Gastroesophageal sphincter (tissue), 4 donors: Measurements from ENCODE around the genes EML5 and CALM1.

DNA sequence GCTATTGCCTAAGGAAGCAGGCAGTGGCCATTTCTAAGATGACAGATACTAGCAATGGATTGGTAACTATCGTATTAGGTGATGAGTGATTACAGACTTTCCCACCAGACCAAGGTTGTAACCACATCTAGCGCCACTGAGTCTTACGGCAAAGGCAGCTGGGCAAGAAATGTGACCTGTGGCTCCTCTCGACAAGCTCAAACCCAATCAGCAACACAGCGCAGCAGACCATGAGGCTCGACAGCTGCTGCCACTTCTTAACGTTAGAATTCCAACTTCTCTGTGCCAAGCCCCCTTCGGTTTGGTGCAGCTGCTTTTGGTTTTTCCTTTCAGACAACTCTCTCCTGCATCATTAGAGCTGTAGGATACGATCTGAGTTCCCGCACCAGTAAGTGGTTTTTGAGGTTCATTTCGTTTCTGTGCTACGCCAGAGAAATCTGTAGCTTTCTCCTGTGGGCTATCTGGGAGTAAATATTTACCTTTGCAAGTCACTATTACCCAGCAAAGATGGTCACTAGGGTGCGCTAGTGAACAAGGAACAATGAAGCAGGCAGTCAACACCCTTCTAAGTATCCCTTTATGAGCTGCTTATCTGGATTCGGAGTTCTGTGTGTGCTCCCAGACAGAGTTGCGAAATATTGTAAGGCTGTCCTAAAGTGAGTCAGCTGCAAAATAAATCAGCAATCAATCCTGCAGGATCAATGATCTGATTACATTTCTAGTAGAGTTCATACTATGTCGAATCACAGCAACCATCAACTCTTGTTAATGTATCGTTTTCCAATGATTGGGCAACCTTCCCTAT is 133.9 kb downstream of the KCNK10 start:
- PRO-cap, result no peak
- RAMPAGE, long total RNA, 4 experiments, result no peak in any of the 4 experiments

GRCh38 chr14:88270737-88271198 is 52.3 kb downstream of the KCNK10 start:
- PRO-cap, result no peak
- RAMPAGE, long total RNA, 4 experiments, result no peak in any of the 4 experiments

DNA sequence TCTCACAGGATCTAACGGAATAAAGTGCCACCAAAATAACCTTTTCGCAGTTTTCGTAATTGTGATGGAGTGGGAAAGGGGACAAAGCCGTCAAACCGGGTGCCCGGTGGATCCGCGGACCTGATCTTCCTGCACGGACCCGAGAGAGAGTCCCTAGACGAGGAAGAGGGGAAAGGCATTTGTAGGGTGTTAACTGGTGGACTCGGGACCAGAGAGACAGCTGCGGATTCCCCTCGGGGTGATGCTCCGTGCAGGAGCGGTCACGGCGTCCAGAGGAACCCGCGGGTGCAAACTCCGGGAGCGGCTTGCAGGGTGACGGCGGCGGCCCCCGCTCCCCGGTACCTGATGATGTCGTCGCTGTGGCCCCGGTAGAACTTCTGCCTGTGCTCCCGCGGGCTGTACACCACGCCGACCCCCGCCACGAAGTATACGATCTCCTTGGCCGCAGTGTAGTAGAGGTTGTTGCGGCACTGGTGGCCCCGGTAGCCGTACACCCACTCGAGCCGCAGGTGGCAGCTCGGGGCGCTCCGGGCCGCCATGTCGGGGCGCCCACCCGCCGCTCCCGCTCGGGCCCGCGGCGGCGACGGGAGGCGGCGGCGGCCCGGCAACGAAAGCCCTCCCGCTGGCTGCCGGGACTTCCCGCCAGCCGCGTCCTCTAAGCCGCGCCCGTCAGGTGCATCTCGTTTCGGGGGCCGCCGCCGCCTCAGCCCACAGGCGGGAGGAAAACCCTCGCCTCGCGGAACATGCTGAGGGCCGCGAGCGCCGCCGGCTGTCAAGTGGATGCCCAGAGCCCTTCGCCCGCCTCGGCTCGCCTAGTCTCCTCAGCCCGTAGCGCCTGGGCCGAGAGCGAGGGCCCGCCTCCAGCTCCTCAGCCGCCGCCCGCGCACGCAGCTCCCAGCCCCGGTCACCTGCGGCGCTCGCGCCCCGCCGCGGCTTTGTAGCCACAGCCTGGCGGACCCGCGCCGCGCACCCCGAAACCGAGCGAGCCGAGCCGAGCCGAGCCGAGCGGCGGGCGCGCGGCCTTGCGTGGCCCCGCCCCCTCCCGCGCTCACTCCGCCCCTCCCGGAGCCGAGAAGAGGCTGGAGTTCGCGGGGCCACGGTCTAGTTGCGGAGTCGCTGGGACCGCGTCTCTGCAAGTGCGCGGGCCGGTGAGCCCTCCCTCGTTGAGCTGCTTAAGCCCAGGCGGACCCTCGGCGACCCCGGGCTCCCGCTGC is at the start of gene EML5:
TSS of gene EML5 (minus strand) at position 989 of the 1,214 bp plus-strand sequence.
- PRO-cap, result bidirectional peak, plus-strand start at position 1,104 of the sequence, minus-strand start at position 910 of the sequence
- RAMPAGE, long total RNA, 4 experiments, result no peak in any of the 4 experiments

DNA sequence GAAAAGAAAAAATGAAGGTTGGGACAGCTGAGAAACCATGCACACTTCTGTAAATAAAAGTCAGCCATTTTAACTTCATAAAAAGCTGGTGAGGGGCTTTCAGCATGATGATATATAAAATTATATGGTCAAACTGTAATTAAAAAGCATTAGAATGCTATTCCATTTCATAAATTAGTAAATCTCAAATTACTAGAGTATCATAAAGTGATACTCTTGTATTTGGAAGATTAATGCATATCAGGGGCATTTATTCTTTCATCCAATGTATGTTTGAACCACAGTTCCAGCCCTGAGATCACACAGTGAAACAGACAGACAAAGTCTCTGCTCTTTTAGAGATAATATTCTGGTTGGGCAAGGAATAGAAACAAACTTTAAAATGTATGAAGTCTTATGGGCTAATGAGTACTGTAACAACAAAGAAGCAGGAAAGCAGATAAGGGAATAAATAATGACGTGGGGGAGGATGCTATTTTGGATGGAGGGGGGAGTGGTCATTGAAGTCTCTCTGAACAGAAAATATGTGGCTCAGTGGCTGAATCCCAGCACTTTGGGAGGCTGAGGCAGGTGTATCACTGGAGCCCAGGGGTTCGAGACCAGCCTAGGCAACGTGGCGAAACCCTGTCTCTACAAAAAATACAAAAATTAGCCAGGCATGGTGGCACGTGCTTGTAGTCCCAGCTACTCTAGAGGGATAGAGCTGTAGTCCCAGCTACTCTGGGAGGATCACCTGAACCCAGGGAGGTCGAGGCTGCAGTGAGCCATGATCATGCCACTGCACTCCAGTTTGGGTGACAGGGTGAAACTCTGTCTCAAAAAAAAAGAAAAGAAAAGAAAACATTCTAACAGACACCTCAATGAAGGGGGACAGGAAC is 21.3 kb downstream of the TTC8 start:
- PRO-cap, result no peak
- RAMPAGE, long total RNA, 4 experiments, result start-site peak on the plus strand in 1 of 4 experiments, centred at position 555 of the sequence, 8 reads per replicate

GRCh38 chr14:89247863-89248511 is 169.0 kb downstream of the FOXN3 start:
- PRO-cap, result no peak
- RAMPAGE, long total RNA, 4 experiments, result no peak in any of the 4 experiments

GRCh38 chr14:89277514-89278197 is 139.4 kb downstream of the FOXN3 start:
- PRO-cap, result no peak
- RAMPAGE, long total RNA, 4 experiments, result no peak in any of the 4 experiments

DNA sequence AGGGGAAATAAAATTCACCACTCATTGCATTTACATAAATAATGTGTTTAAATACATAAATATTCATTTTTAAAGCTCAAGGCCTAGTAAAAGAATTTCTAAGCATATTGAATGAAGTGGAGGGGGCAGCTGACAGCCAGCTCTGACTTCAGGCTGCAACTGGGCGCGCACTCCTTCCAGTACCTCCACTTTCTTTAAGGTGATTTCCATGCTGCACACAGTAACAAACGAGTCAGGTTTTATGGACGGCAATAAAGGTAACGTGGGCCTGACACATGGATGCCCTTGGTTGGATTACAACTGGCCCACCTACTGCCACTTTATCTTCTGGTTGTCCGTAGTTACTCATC is 50.5 kb downstream of the FOXN3 start:
- PRO-cap, result no peak
- RAMPAGE, long total RNA, 4 experiments, result no peak in any of the 4 experiments

DNA sequence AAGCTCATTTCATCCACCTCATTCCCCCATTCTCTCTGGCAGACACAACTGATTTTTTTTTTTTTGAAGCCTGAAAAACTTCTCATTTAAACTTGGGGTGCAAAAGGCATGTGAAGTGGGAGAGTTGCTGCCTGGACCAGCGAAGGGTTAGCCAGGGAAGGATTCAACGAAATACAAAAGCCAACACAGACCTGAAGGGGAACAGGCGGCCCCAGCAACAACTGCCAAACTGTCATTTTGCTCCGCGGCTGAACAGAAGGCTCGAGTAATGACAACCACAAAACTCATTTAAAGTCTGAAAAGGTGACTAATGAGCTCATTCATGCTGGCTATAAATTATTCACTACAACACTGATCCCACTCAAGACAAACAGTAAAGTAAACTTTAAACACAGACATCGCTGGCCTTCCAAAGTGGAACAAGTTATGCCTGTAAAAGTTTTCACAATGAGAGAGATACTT is 12.5 kb upstream of the FOXN3 start:
- PRO-cap, result no peak
- RAMPAGE, long total RNA, 4 experiments, result no peak in any of the 4 experiments

GRCh38 chr14:89458314-89458758 is 41.3 kb upstream of the FOXN3 start:
- PRO-cap, result no peak
- RAMPAGE, long total RNA, 4 experiments, result no peak in any of the 4 experiments

- PRO-cap, result no peak
- RAMPAGE, long total RNA, 4 experiments, result no peak in any of the 4 experiments
Measured at GRCh38 chr14:89481069-89481532, 64.1 kb upstream of the FOXN3 start.

DNA sequence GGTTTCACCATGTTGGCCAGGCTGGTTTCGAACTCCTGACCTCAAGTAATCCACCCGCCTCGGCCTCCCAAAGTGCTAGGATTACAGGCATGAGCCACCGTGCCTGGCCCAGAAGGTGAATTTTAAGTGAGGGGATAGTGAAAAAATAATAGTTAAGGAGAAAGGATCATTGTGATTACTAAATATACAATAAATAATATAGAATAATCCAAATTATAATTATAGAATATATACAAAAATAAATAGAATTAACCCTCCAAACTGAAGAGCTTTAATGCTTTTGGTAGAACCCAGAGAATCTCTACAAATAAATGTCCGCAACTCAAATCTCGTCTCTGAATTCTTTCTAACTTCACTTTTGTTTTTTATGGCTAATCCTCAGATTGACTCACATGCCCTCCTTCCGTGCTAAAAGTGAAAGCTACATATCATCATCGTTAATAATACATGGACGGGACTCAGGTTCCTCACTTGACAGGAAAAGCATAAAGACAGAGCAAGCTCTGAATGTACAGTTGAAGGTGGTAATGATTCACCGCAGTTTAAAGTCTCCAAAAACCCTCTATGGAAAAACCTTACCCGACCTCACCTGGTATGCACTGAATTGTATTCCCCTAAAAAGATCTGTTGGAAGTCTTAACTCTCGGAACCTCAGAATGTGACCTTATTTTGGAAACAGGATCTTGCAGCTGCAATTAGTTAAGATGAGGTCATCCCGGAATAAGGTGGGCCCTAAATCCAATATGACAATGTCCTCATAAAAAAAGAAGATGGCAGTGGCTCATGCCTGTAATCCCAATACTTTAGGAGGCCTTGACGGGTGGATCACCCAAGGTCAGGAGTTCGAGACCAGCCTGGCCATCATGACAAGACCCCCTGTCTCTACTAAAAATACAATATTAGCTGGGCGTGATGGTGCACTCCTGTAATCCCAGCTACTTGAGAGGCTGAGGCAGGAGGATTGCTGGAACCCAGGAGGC is 147.3 kb upstream of the FOXN3 start:
- PRO-cap, result unidirectional peak, plus-strand start at position 470 of the sequence
- RAMPAGE, long total RNA, 4 experiments, result no peak in any of the 4 experiments

- PRO-cap, result no peak
- RAMPAGE, long total RNA, 4 experiments, result no peak in any of the 4 experiments
Measured at GRCh38 chr14:89648445-89649159, 231.6 kb upstream of the FOXN3 start.

DNA sequence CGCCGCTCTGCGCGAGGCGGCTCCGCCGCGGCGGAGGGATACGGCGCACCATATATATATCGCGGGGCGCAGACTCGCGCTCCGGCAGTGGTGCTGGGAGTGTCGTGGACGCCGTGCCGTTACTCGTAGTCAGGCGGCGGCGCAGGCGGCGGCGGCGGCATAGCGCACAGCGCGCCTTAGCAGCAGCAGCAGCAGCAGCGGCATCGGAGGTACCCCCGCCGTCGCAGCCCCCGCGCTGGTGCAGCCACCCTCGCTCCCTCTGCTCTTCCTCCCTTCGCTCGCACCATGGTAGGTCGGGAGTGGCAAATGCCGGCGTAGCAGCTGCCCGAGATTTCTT is at the start of gene CALM1:
TSS of gene CALM1 (plus strand) at position 84 of the 337 bp plus-strand sequence.
- PRO-cap, result bidirectional peak, plus-strand start at position 87 of the sequence, minus-strand start outside the sequence
- RAMPAGE, long total RNA, 4 experiments, result start-site peak on the plus strand in 4 of 4 experiments, centred at positions 89 to 103 of the sequence, 67 to 13,084 reads per replicate

DNA sequence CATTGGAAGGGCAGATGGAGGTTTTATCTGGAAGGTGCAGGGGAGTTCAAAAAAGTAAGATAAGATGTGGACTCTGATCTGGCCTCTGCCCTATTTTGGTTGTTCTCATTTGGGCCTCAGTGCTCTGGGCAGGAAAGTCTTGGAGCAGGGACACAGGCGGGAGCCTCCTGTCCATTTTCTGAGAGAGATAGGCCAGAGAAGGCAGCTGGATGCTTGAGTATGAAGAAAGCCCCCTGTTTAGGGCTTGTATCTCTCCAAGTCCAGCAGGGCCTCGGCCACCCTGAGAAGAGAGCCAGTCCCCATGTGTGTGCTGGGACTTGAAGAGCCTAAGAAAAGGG is 119.7 kb downstream of the CALM1 start:
- PRO-cap, result no peak
- RAMPAGE, long total RNA, 4 experiments, result no peak in any of the 4 experiments

- PRO-cap, result no peak
- RAMPAGE, long total RNA, 4 experiments, result no peak in any of the 4 experiments
Measured at GRCh38 chr14:90536535-90537315, 139.9 kb downstream of the CALM1 start.

GRCh38 chr14:90555632-90556560 is 159.1 kb downstream of the CALM1 start:
- PRO-cap, result bidirectional peak, plus-strand start at chr14:90556118, minus-strand start at chr14:90556083
- RAMPAGE, long total RNA, 4 experiments, result no peak in any of the 4 experiments

- PRO-cap, result no peak
- RAMPAGE, long total RNA, 4 experiments, result no peak in any of the 4 experiments
Measured at GRCh38 chr14:90627352-90628368, 188.6 kb downstream of the TTC7B start.

DNA sequence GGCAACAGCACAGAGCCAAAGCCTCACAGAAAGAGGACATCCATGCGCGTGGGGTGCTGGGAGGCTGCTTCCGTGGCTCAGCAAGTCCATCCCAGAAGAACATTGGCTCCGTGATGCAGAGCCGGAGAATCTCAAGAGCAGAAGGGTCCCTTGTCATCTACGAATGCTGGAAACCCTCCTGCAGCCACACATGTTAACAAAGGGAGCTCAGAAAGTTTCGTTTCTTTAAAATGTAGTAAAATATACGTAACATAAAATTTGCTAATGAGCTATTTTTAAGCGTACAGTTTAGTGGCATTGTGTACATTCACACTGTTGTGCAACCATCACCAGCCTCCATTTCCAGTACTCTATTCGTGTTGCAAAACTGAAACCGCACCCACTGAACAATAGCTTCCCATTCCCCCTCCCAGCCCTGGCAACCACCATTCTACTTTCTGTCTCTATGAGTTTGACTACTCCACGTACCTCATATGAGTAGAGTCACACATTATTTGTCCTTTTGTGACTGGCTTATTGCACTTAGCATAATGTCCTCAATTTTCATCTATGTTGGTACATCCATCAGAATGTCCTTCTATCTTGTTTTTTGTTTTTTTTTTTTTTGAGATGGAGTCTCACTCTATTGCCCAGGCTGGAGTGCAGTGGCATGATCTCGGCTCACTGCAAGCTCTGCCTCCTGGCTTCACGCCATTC is 185.8 kb downstream of the TTC7B start:
- PRO-cap, result no peak
- RAMPAGE, long total RNA, 4 experiments, result no peak in any of the 4 experiments

GRCh38 chr14:90721983-90722321 is 94.3 kb downstream of the TTC7B start:
- PRO-cap, result no peak
- RAMPAGE, long total RNA, 4 experiments, result no peak in any of the 4 experiments

- PRO-cap, result no peak
- RAMPAGE, long total RNA, 4 experiments, result no peak in any of the 4 experiments
Measured at GRCh38 chr14:90795694-90796257, 20.5 kb downstream of the TTC7B start.